Colonic mucosa (tissue), 1 donor: ENCODE results near the genes EBP, GLOD5, HDAC6, TFE3, GAGE12F, USP27X and CENPVL3.

DNA sequence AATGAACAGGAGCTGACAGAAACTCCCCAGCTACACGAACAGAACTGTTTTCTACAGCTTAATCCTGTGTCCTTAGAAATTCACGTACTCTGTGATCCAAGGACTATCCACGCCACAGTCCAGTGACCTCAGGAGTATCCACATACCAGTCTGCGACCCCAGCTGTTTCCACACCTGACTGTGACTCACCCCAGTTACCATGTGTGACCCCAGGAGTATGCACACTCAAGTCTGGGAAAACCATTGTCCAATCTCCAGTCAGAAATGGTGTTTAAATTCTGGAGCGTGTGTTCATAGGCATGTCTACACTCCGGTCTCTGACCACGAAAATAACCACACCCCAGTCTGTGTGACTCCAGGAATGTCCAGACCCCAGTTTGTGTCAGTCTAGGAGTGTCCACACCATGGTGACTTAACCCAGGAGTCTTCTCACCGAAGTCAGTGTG lies 11.2 kb downstream of the FTSJ1 start:
- PRO-cap, result no peak

GRCh38 chrX:48521763-48522448 lies at the start of gene EBP:
EBP (plus strand) TSS chrX:48521808.
- PRO-cap, result bidirectional peak, plus-strand start at chrX:48521859, minus-strand start at chrX:48521568

DNA sequence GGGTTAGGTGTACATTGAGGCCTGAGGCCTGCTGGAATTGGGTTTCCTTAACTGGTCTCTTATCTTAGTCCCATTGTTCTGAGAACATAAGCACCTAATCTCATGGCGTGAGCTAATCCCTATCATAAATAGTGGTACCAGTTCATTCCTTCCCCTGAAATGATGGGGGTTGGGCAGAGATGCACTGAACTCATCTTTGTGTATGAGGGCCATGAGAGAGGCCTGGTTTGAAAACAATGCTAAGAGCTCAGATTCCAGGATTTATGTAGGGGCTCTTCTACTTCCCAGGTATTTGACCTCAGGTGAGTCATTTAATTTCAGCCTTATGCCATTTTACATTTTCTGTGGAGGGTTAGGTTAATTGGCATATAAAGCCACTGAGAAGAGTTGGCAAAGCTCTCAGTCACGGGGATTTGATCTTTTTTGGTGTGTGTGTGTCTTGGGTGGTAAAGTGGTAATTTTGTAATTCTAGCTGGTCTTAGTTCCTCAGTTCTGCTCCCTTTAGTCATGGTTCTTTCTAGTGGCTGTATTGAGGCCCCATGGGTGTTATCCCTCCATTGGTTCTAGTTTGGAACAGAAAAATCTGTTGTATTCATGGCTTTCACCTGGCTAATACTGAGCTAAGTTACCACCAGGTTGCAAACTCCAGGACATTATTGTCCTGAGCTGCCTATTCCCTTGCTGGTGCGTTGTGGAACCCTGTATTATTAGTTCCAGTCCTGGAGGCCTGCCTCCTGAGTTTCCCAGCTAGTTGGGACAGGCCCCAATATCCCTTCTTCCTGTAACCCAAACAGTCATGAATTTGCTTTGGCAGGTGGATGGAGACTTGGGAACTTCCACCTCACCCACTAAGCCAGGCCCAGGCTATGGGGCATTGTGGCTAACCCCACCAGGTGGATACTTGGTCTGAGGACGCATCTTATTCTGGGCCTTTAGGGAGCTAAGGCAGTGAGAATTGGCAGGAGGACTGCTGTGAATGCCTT lies 4.7 kb downstream of the RBM3 start:
- PRO-cap, result no peak

GRCh38 chrX:48617912-48618360 lies 20.6 kb downstream of the WDR13 start:
- PRO-cap, result no peak

GRCh38 chrX:48719850-48720387 lies 23.4 kb downstream of the SUV39H1 start:
- PRO-cap, result no peak

DNA sequence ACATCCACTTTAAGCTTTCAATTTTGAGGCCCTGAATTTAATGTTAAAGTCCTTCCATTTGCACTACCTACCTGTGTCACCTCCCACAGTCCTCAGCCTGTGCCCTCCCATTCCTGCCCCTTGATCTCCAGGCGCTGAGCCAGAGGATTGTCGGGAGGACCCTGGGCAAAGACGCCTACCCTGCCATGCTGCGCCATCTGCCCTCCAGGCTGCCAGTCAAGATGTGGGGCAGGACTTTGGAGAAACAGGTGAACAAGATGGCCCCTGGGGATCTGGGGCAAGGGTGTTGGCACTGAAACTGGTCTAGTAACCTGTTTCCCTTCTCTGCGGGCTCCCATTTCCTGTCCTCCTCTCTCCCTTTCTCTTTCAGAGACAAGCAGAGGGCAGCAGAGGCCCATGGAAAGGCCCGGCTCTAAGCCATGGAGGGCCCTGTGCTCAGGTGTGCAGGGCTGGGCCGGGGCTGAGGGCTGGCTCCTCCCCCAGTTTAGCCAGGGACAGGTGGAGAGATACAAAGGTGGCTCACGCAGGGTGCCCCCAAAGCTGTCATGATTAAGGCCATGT lies at the start of gene GLOD5:
Gene GLOD5, plus strand, starts transcription at position 142 of the 561 bp plus-strand sequence.
- PRO-cap, result bidirectional peak, plus-strand start at position 491 of the sequence, minus-strand start at position 218 of the sequence

DNA sequence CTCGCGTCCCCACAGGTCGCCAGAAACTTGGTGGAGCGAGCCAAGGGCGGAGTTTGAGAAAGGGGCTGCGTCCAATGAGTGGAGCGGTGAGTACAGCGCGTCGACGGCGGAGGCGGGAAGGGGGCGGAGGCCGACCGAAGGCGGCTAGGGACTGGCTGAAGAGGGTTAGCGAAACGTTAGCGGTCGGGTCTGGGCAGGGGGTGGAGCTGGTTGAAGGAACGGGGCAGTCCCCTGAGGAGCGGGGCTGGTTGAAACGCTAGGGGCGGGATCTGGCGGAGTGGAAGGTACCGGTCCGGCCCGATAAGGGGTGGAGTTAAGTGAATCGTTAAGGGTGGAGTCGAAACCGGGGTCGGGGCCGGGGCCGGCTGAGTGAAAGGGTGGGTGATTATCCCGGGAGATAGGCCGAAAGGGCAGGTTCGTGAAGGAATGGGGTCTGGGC lies at the start of gene HDAC6:
Gene HDAC6, plus strand, starts transcription at position 209 of the 439 bp plus-strand sequence.
- PRO-cap, result unidirectional peak, plus-strand start at position 234 of the sequence; unidirectional peak, plus-strand start at position 328 of the sequence

DNA sequence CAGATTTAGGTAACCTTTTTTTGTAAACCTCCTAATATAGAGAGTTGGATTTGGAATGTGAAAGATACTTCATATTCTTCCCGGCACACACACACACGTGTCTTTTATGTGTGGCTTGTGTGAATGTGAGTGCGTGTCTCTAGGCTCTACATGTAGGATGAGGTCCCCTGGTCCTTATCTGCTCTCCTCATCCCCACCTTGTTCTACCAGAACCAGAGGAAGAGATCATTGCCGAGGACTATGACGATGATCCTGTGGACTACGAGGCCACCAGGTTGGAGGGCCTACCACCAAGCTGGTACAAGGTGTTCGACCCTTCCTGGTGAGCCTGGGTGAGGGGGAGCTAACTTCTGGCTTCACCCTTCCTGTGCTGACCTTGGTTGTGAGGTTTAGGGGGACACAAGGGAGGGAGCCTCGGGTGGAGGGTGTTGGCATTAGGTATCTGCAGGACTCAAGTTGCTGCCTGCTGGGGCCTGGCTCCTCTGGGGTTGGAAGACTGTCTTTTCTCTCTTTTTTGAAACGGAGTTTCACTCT lies 3.3 kb downstream of the PQBP1 start:
- PRO-cap, result no peak

- PRO-cap, result no peak
Observed at GRCh38 chrX:48970972-48971642, 537 bp downstream of the KCND1 start.

DNA sequence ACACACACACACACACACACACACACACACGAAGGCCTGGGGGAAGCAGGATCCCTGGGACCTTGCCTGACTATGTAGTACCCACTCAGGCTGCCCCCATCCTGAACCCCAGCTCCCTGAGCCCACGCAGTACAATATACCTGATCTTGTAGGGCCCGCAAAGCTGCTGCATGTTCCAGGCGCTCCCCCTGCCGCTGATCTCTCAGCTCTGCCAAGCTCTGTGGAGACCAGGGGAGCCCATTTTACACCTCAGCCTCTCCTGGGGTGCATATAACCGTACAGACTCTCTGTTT lies 14.1 kb downstream of the GRIPAP1 start:
- PRO-cap, result no peak

- PRO-cap, result no peak
Observed at GRCh38 chrX:48999078-48999634, 2.9 kb downstream of the GRIPAP1 start.

DNA sequence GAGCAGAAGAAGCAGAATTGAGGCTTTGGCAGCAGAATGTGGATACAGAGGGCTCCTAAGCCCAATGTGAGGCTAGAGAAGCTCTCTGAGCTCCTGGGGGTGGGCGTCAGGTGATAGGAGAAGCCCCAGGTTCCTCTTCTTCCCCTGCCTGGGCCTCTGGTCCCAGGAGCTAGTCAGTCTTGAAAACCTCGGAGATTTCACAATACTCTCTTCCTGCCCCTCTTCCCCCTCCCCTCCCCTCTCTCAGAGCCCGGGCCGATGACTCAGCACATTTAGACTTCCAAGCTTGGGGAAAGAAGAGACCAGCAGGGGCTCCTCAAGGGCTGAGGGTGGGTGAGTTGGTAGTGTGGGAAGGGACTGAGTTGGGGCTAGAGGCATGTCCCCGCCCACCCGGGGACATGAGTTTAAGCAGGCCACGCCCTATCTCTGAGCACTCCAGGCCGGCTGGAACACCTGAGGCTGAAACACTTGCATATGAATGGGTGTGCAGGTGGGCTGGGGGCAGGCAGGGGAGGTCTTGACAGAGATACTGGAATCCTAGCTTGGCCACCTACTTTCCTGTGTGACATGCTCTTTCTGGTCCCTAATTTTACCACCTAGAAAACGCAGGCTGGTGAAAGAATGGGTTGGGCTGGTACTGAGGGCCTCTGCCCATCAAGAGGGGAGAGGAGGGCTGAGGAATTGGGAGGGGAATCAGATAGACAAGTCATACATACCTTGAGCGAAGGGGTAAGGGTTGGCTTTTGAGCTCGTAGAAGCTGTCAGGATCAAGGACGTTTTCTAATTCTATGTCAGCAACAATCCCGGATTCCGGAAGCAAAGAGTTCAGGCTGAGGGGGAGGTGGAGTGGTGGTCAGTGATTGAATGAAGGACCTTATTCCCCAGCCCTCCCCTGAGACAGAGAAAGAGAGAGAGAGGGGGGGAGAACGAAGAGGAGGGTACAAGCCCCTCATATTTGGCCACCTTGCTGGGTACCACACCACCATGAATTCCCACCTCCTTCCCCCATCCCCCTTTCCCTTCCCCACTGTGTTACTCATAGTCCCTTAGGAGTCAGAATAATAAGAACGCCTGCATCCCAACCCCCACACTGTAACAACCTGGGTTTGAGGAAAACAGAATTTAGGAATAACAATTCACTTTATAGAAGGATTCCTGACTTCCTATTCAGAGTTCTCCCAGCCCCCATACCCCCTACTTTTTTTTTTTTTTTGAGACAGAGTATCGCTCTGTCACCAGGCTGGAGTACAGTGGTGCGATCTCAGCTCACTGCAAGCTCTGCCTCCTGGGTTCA lies 3.0 kb downstream of the TFE3 start:
- PRO-cap, result bidirectional peak, plus-strand start at position 433 of the sequence, minus-strand start at position 153 of the sequence

DNA sequence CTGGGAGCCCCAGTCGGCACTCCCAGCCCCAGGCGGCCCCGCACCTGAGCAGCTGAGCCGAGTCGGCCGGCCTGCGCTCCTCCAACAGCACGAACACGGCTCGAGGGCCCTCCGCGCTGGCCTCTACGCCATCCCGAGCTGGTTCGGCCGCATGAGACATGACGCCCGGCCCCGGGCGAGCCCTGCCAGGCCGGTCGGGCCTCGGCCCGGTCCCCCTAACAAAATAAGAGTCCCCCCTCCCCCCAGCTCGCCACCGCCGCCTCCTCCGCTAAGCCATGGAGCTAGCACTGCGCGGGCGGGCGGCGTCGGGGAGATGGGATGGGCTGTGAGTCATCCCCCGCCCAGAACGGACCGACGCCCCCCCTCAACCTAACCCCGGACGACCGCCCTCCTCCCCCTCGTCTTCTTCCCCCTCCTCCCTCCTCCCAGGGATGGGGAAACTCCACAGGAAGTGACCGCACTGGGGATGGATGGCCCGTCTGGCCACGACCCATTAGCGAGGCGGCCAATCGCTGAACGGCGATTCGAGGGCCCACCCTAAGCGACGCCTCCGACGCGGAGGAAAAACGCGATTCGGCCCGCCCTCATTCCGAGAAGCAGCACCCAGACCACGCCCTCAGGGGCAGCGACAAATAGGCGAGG lies at the start of gene TFE3:
Gene TFE3, minus strand, starts transcription at position 291 of the 642 bp plus-strand sequence.
- PRO-cap, result bidirectional peak, plus-strand start outside the sequence, minus-strand start at position 254 of the sequence

GRCh38 chrX:49273391-49273949 lies 3.9 kb downstream of the PPP1R3F start:
- PRO-cap, result no peak

GRCh38 chrX:49560417-49560940 lies at the start of gene GAGE12F:
GAGE12F (plus strand) TSS chrX:49560842.
- PRO-cap, result no peak

DNA sequence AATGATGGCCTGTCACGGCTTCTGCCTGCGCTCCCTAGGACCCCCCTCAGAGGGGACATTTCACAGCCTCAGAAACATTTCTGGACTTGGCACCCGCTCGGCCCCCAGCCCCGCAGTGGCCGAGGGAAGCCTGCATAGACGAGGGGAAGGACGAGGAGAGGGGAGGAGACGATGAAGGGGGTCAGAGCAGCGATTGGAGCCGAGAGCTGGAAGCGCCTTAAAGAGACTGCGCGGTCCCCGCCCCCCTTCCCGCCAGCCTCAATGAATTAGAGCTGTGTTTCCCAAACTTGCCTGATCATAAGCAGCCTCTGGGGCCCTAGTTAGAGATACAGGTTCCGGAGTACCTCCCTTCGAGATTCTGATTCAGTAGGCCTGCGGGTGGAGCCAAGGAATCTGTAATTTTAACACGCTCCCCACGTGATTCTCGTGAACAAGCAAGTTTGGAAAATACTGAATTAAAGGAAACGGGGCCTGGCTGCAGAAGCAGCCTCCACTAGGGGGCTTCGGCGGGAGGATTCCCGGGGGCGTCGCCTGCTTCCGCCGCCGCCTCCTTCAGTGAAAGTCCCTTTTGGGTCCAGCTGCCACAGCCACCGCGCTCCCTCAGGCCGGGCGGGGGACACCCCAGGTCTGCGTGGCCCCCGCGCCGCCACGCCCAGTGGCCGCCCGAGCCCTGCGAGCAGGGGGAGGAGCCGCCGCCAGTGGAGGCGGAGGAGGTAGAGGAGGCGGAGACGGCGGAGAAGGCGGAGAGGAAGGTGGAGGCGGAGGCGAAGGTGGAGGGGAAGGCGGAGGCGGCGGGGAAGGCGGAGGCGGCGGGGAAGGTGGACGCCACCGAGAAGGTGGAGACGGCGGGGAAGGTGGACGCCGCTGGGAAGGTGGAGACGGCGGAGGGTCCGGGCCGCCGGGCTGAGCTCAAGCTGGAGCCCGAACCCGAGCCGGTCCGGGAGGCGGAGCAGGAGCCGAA lies at the start of gene USP27X:
Gene USP27X, plus strand, starts transcription at position 685 of the 961 bp plus-strand sequence.
- PRO-cap, result bidirectional peak, plus-strand start at position 463 of the sequence, minus-strand start at position 195 of the sequence; bidirectional peak, plus-strand start at position 743 of the sequence, minus-strand start at position 554 of the sequence

- PRO-cap, result no peak
Observed at GRCh38 chrX:50117577-50117990, 83.2 kb downstream of the AKAP4 start.

GRCh38 chrX:50596409-50597138 lies 125.9 kb upstream of the DGKK start:
- PRO-cap, result no peak

- PRO-cap, result no peak
Observed at GRCh38 chrX:50697480-50698204, 116.4 kb downstream of the SHROOM4 start.

DNA sequence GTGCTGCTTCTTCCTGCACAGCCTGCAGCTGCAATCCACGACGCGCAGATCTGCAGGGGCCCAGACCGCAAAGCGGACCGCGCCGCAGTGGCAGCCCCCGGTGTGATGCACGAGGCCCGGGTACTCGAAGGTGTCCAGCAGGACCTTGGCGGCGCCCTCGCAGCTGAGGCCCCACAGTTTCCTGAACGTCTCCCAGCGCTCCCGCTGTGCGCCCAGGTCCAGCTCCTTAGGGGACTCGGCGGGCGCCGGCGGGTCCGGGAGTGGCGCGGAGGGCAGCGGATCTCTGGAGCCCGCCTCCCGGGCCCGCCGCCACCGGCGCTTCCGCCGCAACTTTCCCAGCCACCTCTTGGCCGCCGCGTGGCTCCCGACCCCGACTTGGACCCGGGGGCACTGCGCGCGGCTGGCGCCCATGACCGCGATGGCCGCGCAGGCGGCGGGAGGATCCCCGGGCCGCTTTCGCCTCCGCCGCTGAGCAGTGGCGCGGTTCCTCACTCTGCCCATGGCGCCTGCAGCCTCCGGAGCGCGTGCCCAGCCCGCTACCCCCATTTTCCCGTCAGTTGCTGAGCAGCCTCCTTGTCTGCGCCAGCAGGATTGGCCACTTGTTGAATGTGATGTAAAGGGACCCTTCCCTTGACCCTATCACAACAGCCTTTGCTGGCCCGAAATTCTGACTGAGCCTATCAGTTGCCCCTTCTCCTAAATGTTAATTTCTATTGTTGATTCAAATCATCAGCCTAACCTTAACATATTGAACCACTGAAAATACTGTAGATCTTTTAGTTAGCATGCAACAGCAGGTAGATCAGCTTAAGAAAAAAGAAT lies at the start of gene CENPVL3:
Gene CENPVL3, minus strand, starts transcription at position 540 of the 822 bp plus-strand sequence.
- PRO-cap, result no peak